HGPS cell (cell line): ENCODE measurements around the genes TEX36, DHX32 and ADAM12.

- RRBS, result no CpG with 5 or more reads among the region's 2 CpGs
Observed at GRCh38 chr10:125666540-125666739, 16.5 kb downstream of the TEX36 start.

DNA sequence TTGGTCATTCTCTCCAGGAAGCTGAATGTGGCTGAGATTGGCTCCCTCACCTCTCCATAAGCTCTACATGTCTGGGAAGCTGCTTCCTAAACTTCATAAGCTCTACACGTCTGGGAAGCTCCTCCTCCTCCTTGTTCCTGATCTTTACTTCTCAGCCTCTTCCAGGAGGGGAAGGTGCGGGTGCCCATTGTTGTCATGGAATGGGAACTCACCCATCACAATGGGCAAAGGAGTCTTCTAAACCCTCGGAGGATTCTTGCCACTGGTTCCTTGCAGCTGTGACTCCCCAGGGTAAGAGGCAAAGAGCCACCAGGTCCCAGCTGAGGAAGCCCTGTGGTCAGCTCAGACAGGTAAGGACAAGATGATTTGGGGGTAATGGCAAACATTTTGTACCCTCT is at the start of gene TEX36:
TSS of gene TEX36 (minus strand) at position 182 of the 398 bp plus-strand sequence.
- RRBS, result no CpG with 5 or more reads among the region's 3 CpGs

GRCh38 chr10:125823912-125824390 is 605 bp downstream of the BCCIP start:
- RRBS, result 0% methylated on average over 6 of the region's 17 CpGs

- RRBS, result no CpG with 5 or more reads among the region's 14 CpGs
Observed at GRCh38 chr10:125880440-125881529, at the start of gene DHX32. Gene DHX32, minus strand, starts transcription at chr10:125881292.

GRCh38 chr10:125896160-125896372 is 298 bp upstream of the FANK1 start:
- RRBS, result 54% methylated on average over 21 of the region's 37 CpGs

DNA sequence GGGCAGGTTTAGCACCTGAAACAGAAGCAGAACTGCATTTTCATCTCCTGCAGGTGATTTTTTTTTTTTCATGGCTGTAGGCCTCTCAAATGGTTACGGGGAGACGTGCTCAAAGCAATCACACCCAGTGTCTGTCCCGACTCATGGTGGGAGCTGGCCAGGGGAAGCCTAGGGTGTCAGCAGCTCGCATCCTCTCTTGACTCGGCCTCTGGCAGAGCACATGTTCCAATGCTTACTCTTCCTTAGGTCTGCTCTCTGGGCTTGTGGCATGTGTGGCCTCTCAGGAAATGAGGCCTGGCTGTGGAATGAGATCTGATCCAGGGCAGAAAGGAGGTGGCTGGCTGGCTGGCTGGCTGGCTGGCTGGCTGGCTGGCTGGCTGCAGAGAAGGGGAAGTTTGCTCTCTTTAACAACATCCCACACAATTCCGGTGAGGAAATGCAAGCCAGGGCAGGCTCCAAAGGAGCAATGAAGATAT is 153.3 kb downstream of the FANK1 start:
- RRBS, result no CpG with 5 or more reads among the region's 6 CpGs

- RRBS, result no CpG with 5 or more reads among the region's 6 CpGs
Observed at GRCh38 chr10:126247763-126248161, 140.5 kb downstream of the ADAM12 start.

- RRBS, result no CpG with 5 or more reads among the region's 3 CpGs
Observed at GRCh38 chr10:126264705-126264952, 123.6 kb downstream of the ADAM12 start.

DNA sequence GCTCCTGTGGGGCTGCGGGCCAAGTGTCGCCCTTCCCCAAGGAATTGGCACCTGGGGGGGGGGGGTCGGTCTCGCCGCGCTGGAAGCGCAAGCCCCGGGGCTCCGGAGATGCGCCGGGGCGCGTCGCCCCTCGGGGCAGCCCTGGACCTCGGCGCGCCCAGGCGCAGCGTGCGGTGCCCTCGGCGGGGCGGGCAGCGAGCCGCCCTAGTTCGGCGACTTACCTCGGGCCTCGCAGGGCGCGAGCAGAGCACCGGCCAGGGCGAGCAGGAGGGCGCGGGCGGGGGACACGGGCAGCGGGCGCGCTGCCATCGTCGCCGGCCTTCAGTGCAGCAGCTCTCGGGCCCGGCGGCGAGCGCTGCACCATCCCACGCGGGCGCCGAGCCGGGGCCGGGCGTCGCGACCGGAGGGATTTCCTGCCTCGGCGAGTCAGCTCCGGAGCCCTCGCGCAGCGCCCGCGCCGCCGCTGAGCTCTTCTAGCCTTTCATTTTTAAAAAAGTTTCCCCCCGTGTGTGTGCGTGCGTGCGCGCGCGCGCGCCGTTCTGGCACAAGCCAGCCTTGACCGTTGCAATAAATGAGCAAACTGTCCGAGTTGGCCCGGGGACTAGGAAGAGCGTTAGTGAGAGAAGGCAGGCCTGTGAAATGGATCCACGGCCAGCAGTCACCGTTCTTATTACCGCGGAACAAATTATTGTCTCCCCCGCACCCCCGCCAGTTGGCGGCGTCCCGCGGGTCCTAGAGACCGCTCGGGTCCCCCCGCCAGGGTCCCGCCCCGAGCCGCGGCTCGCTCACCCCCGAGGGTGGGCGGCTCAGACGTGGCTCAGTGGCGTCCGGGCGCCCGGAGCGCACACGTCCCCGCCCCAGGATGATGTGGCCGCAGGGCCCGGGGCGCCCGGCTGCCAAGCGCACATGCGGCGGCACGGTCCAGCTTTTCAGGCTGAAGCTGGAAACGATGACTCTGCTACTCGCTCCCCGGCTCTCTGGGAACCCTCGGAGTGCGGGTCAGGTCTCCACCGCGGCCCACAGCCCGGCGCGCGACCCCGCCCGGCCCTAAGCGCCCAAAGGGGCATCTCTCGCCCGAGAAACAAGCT is at the start of gene ADAM12:
TSS of gene ADAM12 (minus strand) at position 641 of the 1,088 bp plus-strand sequence.
- RRBS, result 8% methylated on average over 47 of the region's 135 CpGs

DNA sequence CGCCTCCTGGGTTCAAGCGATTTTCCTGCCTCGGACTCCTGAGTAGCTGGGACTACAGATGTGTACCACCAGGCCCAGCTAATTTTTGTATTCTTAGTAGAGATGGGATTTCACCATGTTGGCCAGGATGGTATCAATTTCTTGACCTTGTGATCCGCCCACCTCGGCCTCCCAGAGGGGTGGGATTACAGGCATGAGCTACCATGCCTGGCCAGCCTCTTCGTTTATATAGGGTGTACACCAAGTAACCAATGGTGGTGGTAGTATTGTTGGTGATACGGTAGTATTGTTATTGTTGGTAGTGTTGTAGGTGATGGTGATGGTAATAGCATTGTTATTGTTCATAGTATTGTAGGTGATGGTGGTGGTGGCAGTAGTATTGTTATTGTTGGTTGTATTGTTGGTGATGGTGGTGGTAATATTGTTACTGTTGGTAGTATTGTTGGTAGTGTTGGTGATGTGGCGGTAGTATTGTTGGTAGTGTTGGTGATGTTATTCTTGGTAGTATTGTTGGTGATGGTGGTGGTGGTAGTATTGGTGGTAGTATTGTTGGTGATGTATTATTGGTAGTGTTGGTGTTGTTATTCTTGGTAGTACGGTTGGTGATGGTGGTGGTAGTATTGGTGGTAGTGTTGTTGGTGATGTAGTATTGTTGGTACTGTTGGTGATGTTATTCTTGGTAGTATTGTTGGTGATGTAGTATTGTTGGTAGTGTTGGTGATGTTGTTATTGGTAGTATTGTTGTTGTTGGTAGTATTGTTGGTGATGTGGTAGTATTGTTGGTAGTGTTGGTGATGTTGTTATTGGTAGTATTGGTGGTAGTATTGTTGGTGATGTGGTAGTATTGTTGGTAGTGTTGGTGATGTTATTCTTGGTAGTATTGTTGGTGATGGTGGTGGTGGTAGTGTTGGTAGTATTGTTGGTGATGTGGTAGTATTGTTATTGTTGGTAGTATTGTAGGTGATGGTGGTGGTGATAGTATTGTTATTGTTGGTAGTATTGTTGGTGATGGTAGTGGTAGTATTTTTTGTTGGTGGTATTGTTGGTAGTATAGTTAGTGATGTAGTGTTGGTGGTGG is 47.0 kb downstream of the DOCK1 start:
- RRBS, result no CpG with 5 or more reads among the region's 9 CpGs

DNA sequence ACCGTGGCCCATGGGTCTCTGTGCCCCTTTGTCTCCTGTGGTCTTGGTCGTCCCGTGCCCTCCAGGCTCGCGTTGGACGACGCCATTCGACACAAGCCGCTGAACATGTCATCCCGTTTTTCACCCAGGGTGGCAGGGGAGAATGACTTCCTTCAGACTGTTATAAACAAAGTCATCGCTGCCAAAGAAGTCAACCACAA is 106.8 kb downstream of the DOCK1 start:
- RRBS, result no CpG with 5 or more reads among the region's 11 CpGs

GRCh38 chr10:127012472-127013100 is 107.4 kb downstream of the DOCK1 start:
- RRBS, result no CpG with 5 or more reads among the region's 15 CpGs

- RRBS, result no CpG with 5 or more reads among the region's 14 CpGs
Observed at GRCh38 chr10:127872353-127873029, 20.2 kb downstream of the CLRN3 start.

DNA sequence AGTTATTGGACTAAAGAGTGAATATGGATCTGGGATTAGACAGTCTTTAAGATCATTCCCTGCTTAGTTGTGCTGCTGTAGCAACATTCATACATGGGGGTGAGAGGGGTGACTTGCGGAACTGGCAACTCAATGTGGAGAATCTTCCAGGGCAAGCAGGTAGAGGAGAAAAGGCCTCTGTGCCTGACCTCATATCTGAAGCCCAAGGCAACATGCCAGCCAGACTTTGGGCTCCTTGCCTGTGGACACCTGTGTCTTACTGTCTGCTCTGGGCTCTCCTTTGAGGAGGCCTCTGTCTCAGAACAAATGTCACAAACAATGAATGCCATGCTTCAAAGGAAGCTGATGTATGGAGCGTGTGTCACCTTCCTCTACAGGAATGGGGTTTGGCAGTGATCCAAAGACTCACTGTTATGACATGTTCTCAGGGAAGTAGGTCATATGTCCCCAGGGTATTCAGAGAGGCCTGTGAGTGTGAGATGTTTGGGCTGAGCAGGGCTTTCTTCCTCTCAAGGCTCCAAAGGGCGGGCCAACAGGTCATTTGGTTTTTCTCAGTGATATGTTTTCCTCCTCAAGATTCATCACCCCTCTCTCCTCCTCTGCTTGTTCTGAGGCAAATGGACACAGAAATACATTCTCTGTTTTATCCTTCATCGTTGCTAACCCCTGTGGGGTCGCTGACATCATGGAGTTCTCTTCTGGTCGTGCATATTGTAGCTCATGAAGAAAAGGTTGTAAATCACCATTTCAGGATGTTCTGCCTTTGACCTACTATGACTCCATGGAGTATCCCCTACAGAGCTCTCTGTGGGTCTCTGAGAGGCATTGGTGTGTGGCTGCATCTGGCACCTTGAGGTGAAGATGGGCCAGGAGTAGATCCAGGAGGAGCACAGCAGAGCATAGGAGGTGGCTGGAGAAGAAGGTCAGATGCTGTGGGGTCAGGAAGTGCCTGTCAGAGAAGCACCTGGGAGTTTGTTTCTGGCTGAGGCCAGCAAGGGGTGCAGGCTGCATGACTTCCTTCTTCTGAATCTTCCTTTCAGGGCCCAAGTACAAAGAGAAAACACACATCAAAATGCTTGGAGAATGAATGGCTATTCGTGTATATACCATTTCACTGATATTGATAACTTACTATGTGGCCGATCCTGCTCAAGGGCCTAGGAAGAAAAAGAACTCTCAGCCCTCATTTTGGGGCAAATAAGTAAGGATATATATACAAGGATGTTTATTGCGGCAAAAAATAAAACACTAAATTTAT is 38.7 kb downstream of the PTPRE start:
- RRBS, result no CpG with 5 or more reads among the region's 9 CpGs

GRCh38 chr10:128083129-128083923 is 42.9 kb downstream of the MKI67 start:
- RRBS, result no CpG with 5 or more reads among the region's 15 CpGs

DNA sequence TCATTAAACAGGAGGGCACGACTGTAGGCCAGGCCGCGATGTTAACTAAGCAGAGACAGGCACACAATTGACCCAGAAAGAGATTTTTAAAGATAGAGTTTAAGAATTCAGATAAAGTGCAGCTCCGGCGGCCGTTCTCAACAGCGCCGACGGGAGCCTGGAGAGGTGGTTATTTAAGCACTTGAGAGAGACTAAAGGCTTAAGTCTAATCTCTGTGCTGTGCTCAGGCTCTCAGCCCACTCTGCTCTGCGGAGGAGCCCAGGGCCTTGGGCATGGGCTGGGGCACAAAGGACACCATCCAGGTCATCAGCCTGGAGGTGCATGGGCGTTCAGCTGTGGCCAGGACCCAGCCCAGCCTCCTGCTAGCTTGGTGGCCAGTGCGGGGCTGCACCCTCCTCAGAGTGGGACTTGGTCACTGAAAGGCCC is 602.7 kb upstream of the MKI67 start:
- RRBS, result no CpG with 5 or more reads among the region's 12 CpGs

- RRBS, result no CpG with 5 or more reads among the region's 7 CpGs
Observed at GRCh38 chr10:129023132-129023606, 443.9 kb upstream of the MGMT start.

GRCh38 chr10:129035250-129035882 is 431.7 kb upstream of the MGMT start:
- RRBS, result no CpG with 5 or more reads among the region's 22 CpGs

GRCh38 chr10:129891751-129892277 is 72.3 kb downstream of the EBF3 start:
- RRBS, result no CpG with 5 or more reads among the region's 14 CpGs